ENCODE measurements around the genes MT1H, CETP and NLRC5.

GRCh38 chr16:56262013-56262703 lies 70.9 kb downstream of the GNAO1 start:
- PRO-cap: unidirectional peak, plus-strand start at chr16:56262561

- PRO-cap: no peak
Measured at GRCh38 chr16:56422836-56423290, 2.5 kb downstream of the AMFR start.

DNA sequence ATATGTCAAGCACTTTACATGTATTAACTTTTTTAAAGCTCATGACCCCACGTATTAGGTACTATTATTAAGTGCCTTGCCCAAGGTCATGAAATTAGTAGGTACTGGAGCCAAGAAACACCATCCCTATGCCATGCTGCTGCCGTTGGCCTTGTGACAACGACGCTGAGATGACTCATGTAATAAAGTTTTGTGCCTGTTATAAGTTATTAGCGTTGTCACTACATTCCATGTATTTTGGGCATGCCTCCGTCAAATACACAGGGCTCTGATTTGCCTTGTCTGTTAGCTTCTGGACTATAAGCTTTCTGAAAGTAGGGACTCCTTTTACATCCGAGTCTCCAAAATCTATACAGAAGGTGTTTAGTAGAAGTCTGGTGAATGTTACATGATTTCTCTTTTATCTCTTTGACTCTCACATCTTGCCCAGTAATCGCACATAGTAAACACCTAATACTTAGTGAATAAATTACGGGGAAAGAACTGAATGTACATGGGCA lies 1.3 kb downstream of the BBS2 start:
- PRO-cap: no peak

- PRO-cap: no peak
Measured at GRCh38 chr16:56638882-56639151, 351 bp downstream of the MT1A start.

- PRO-cap: unidirectional peak, minus-strand start at chr16:56643501; unidirectional peak, minus-strand start at chr16:56643555
Measured at GRCh38 chr16:56643301-56643836, 4.9 kb downstream of the MT1A start.

GRCh38 chr16:56668979-56670024 lies at the start of gene MT1H:
TSS of gene MT1H (plus strand) at chr16:56669814.
- PRO-cap: no peak

GRCh38 chr16:56915765-56916264 lies 16.1 kb upstream of the HERPUD1 start:
- PRO-cap: no peak

GRCh38 chr16:56930703-56930928 lies 1.3 kb upstream of the HERPUD1 start:
- PRO-cap: no peak

- PRO-cap: no peak
Measured at GRCh38 chr16:56943199-56944225, 11.6 kb downstream of the HERPUD1 start.

DNA sequence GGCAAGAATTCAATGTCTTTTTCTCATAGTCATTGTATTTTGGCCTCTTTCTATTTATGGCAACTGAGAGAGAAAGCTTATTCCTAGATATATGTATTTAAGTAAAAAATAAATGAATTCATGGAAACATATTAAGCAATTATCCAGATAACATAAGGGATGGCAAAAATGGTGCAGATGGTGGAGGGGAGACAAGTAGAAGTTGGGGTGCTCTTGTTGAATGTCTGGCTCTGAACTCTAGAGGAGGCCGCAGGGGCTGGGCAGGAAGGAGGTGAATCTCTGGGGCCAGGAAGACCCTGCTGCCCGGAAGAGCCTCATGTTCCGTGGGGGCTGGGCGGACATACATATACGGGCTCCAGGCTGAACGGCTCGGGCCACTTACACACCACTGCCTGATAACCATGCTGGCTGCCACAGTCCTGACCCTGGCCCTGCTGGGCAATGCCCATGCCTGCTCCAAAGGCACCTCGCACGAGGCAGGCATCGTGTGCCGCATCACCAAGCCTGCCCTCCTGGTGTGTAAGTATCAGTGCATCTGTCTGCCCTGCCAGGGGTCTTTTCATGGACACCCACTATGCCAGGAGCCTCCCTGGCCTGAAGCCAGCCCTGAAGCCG lies at the start of gene CETP:
Gene CETP (plus strand): TSS at position 372 of the 615 bp plus-strand sequence.
- PRO-cap: no peak

DNA sequence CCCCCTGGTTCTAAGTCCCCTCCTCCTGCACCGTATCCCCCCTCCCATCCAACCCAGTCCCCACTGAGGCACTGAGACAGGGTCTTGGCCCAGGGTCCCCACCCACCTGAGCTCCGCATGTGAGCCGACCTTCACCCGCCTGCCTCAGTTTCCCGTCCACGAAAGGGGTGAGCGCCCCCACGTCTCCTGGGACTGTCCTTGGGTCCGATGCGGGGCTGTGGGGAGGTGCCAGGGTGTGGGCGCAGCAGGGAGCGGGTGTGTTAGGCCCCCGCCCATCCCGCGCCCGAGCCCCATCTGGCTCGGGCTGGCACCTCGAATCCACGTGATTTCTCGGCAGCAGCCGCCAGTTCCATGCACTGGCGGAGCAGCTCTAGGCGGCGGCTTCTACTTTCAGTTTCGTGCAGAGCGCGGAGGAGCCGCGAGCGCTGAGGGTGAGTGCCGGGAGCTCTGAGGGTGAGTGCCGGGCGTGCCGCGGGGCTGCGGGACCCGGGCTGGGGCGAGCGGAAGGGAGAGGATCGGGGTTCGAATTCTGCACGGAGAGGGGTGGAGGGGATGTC lies at the start of gene NLRC5:
Gene NLRC5 (plus strand): TSS at position 393 of the 557 bp plus-strand sequence.
- PRO-cap: bidirectional peak, plus-strand start at position 403 of the sequence, minus-strand start at position 296 of the sequence

- PRO-cap: no peak
Measured at GRCh38 chr16:57040983-57041930, 51.1 kb upstream of the CPNE2 start.

DNA sequence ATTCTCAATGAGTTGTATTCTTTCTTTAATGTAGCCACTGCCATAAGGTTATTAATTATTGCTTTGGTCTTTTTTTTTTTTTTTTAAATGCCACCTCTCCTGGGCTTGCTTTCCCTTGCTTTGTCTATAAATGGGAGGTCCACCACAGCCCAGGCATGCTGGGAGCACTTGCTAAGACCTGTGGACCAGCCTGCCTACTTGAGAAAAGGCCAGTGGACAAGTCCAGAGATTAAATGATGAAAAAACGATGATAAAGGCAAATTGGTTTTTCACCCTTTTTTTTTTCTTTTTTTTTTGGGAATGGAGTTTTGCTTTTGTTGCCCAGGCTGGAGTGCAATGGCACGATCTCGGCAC lies 8.5 kb downstream of the ARL2BP start:
- PRO-cap: no peak

GRCh38 chr16:57361285-57361841 lies 2.8 kb downstream of the CCL22 start:
- PRO-cap: no peak

- PRO-cap: no peak
Measured at GRCh38 chr16:57374233-57374571, 1.9 kb downstream of the CX3CL1 start.

GRCh38 chr16:57458054-57458427 lies 4.4 kb upstream of the POLR2C start:
- PRO-cap: no peak

GRCh38 chr16:57485057-57485833 lies 1.0 kb downstream of the DOK4 start:
- PRO-cap: bidirectional peak, plus-strand start at chr16:57485399, minus-strand start at chr16:57485244

DNA sequence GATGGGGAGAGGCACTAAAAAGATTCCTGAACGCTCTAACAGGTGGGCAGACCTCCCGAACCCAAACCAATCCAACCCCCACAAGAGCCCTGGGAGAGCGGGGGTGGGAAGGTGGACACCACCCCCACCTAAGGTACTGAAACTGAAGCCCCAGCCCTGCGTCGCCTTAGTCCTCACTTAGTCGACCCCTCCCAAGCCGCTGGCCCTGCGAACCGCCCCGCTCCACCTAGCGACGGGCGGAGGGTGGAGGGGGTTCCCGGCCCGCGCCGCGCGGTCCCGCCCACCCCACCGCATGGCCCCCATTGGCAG lies 639 bp downstream of the CCDC102A start:
- PRO-cap: bidirectional peak, plus-strand start outside the sequence, minus-strand start at position 201 of the sequence

GRCh38 chr16:57627368-57627940 lies 976 bp upstream of the ADGRG1 start:
- PRO-cap: no peak

GRCh38 chr16:57638993-57639627 lies 10.7 kb downstream of the ADGRG1 start:
- PRO-cap: no peak

All from jejunum (tissue), 1 donor.